Right ventricle myocardium (tissue), 1 donor: ENCODE measurements around a stretch of chr16.

DNA sequence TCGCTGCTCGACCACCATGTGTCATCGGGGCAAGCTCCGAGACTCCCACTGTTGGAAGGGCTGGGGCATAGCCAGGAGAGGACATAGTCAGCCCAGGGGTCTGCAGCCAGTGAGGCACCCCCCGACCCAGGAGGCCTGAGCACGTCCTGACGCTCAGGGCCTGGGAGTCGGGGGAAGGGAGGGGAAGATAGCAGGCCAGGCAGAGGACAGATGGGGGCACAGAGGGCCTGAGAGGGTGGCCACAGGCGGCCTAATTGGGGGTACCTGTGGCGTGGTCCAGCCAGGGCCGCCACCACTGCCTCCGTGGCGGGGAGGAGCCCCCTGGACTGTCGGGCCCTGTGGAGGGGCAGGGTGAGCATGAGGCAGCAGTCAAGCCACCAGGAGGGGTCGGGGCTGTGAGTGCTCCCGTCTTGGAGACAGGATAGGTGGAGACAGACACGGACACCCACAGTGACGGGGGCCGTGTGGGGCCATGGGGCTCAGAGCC lies 18.5 kb downstream of the CTU2 start:
- PRO-cap, 2 experiments, result no peak in any of the 2 experiments

DNA sequence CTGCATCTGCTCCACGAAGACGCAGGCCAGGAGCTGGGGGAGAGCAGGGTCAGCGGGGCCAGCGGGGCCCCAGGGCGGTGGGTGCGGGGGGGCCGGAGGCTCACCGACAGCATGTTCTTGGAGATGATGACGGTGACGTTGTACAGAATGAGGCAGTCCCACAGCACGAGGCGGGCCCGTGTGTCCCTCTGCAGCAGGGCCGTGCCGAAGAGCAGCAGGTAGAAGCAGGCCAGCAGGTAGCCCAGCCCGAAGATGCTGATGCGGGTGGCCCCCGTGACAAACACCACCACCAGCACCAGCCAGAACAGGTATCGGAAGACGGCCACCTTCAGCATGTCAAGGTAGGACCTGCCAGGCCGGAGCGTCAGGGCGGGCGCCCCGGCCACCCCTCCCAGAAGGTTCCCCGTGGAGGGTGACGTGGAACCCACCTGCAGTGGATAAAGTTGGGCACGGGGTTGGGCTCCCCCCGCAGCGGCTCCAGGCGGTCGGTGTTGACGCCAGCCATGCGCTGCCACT lies 20.4 kb downstream of the CTU2 start:
- PRO-cap, 2 experiments, result no peak in any of the 2 experiments

DNA sequence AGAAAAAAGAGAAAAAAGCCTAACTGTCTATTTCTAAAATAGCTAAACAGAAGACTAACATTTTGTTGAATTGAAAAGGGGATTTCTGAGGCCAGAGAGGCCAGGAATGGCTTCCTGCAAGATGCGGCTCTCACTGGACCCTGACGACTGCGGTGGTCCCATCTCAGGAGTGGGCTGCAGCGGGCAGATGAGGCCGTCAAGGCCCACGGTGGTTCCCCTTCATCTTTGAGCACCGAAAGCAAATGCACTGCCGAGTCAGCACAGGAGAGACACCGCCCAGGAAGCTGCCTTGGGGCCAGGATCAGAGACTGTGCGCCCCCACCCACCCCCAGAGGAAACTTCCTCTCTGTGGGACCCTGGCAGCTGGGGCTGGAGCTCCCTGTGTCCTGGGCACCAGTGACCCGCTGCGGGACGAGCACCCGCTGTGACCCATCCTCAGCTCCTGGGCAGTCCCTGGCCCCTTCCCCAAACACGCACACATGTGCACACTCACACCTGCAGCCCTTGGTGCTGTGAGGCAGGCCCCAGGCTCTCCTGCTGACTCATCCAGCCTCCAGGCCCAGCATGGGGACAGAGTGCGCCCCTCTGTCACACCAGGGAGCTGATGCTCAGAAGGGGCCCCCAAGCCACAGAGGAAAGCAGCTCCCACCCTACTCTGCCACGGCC lies 3.9 kb downstream of the PIEZO1 start:
- PRO-cap, 2 experiments, result no peak in any of the 2 experiments

DNA sequence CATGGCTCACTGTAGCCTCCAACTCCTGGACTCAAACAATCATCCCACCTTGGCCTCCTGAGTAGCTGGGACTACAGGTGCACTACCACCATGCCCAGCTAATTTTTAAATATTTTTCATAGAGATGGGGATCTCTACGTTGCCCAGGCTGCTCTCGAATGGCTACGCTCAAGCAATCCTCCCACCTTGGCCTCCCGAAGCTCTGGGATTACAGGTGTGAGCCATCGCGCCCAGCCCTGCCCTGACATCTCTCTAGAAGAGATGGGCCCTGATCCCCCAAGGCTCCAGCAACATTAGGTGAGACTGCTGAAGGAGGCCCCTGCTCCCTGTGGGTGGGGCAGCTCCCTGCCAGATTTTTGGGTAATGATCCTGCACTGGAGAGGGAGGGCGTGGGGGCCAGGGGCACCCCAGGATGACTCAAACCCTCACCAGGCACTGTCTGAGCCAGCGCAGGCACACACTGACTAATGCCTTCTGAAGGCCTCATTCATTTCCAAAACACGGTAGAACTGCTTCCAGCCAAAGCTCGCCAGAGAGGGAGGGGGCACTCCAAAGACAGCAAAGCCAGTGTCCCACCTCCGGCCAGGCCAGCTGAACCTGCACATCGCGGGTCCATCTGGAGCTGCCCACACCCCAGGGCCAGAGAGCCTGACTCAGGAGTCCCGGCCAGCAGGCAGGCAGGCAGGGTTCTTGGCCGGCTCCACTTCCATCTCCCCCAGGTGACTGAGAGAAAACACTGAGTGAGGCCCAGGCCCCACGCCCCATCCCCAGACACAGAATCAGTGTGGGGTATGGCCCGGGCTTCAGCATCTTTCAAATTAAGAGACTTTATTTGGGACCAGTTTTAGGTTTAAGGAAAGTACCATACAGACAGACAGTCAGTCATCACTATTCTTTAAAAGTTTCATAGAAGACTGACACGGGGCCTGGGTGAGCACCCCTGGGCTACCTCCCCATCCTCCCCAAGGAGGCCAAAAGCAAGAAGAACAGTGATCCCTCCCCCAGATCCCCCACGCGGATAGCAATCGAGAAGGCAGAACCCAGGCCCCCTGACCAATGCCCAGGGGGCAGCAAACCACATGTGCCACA lies 2.5 kb downstream of the PIEZO1 start:
- PRO-cap, 2 experiments, result no peak in any of the 2 experiments

GRCh38 chr16:88784033-88785049 lies 679 bp downstream of the PIEZO1 start:
- PRO-cap, 2 experiments, result peak in 2 of 2 experiments; most common plus-strand start chr16:88784343 (in 1); most common minus-strand start chr16:88784173 (in 1)

DNA sequence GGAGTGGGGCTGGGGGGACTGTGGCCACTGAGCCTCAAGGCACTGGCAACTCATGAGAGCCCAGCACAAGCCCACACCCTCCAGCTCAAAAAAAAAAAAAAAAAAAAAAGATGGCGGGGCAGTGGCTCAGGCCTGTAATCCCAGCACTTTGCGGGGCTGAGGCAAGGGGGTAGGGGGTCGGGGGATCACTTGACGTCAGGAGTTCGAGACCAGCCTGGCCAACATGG lies 920 bp upstream of the PIEZO1 start:
- PRO-cap, 2 experiments, result no peak in any of the 2 experiments

DNA sequence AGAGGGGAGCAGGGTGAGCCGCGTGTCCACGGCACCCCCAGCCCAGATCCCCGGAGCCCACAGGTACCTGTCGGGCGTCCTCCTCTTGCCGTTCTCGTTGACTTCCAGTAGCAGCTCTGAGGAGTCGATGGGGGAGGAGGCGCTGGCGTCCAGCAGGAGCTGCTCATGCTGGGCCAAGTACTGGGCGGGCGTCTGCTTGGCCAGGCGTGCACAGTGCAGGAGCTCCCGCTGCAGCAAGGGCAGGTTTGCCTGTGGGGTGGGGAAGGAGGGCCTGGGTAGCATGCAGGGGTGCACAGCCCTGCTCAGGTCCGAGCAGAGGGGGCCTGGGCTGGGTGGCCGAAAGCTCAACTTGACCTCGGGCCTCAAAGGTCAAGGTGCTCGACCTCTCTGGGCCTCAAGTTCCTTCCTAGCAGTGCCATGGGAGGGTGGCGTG lies 19.4 kb upstream of the PABPN1L start:
- PRO-cap, 2 experiments, result no peak in any of the 2 experiments

- PRO-cap, 2 experiments, result peak in 1 of 2 experiments; most common plus-strand start chr16:88936794 (in 1); most common minus-strand start chr16:88936691 (in 1)
These were observed 40.3 kb downstream of the CBFA2T3 start for GRCh38 chr16:88936482-88937429.

GRCh38 chr16:89065508-89065960 lies 28.1 kb upstream of the ACSF3 start:
- PRO-cap, 2 experiments, result no peak in any of the 2 experiments

- PRO-cap, 2 experiments, result no peak in any of the 2 experiments
These were observed 20.8 kb downstream of the ACSF3 start for GRCh38 chr16:89114313-89114945.

DNA sequence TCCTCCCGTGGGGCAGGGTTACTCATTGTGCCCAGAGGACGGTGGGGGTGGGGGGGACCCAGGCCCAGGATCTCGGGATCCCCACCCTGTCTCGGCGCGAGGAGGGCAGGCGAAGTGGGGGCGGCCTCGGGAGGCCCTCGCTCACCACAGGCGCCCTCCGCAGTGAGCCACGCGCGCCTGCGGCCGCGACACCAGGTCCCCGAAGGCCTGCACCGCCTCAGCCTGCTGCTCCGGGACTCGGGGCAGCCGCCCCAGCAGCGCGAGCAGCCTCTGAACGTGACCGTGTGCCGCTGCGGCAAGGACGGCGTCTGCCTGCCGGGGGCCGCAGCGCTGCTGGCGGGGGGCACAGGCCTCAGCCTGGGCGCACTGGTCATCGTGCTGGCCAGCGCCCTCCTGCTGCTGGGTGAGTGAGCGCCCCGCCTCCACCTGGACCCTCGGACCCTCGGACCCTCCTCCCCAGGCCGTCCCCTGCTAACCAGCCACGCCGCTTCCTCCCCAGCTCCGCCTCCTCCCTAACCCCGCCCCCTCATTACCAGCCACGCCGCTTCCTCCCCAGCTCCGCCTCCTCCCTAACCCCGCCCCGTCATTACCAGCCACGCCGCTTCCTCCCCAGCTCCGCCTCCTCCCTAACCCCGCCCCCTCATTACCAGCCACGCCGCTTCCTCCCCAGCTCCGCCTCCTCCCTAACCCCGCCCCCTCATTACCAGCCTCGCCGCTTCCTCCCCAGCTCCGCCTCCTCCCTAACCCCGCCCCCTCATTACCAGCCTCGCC lies 8.1 kb downstream of the SLC22A31 start:
- PRO-cap, 2 experiments, result no peak in any of the 2 experiments

DNA sequence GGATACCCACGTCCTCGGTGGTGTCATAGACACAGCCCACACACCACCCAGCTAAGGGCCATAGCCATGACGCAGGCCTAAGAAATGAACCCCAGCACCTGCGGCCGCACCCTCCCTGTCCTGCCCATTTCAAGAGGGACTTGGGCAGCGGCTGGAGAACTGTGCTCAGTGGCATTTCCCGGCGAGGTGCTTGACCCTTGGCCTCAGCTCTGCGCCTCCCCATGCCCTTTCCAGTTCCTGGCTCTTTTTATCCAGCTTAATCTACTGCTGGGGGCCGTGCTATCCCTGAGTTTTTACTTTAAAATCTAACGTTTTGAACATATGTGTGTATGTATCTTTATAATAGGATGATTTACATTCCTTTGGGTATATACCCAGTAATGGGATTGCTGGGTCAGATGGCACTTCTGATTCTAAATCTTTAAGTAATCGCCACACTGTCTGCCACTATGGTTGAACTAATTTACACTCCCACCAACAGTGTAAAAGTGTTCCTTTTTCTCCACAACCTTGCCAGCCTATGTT lies 27.4 kb downstream of the ZNF778 start:
- PRO-cap, 2 experiments, result no peak in any of the 2 experiments

GRCh38 chr16:89246519-89246735 lies 28.9 kb downstream of the ZNF778 start:
- PRO-cap, 2 experiments, result no peak in any of the 2 experiments

DNA sequence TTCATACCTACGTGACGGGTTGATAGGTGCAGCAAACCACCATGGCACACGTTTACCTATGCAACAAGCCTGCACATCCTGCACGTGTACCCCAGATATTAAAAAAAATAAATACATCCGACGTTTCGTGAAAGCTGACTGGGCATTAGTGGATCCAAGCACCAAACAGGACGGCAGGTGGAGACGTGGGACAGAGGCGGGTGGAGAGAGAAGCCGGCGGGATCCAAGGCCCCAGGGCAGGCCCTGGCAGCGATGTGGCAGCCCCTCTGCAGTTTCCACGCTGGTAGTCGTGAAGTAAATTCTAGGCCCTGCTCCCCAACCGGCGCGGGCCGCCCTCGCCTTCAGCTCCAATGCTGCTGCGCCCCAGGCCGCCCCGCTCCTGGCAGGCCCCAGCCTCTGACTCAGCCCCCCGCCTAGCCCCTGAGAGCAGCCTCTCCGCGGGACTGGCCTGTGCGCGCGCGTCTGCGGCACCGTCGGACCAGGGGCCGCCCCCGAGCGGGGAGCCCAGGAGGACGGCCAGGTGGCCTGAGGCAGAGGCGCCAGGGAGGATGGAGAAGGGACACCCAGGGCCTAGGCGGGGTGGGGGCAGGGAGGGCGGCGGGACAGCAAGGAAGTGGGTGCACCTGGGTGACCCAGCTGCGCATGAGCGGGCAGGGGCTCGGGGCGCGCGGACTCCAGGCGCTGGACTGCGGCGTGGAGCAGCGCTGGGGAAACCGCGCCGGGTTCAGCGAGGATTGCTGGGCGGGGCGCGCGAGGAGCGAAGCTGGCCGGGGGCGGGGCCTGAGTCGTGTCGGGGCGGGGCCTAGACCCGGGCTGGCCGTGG lies 29.4 kb downstream of the ZNF778 start:
- PRO-cap, 2 experiments, result peak in 2 of 2 experiments; most common minus-strand start position 688 of the sequence (in 1)

GRCh38 chr16:89281715-89282269 lies 64.3 kb downstream of the ZNF778 start:
- PRO-cap, 2 experiments, result no peak in any of the 2 experiments

DNA sequence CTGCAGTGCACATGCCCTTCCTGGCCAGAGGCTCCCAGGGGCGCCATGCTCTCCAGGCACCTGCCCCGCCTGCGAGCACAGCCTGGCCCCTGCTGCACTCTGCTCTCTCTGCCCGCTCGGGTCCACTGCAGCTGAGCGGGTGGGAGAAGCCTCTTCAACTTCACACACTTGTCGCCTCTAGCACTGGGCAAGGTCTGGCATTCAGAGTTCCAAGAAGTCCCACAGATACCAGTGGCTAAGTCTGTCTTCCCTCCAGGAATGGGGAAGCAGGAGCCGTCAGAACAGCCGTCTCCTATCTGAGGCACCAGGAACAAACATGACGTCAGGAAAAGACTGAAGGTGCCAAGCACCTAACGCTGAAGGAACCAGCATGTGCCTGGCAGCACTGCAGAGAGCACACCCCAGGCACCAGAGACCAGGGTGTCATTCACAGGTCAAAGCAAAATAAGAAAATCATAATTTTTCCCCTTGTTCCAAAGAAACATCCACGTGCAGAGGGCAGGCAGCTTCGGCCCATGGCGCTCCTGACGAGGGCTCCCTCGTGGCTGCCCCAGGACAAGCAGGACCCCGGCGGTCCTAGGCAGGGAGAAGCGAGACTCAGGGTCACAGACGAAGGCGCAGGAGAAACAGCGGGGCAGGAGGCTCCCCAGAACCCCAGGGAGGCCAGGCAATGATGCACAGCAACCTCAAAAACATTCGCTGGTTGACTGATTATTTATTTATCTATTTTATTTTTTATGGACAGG lies 83.1 kb downstream of the ZNF778 start:
- PRO-cap, 2 experiments, result peak in 2 of 2 experiments; most common plus-strand start position 368 of the sequence (in 1); most common minus-strand start position 127 of the sequence (in 2)

GRCh38 chr16:89309707-89310795 lies 92.5 kb downstream of the ZNF778 start:
- PRO-cap, 2 experiments, result no peak in any of the 2 experiments

- PRO-cap, 2 experiments, result no peak in any of the 2 experiments
These were observed 133.4 kb downstream of the ZNF778 start for GRCh38 chr16:89350670-89351459.

- PRO-cap, 2 experiments, result no peak in any of the 2 experiments
These were observed 130.8 kb downstream of the ANKRD11 start for GRCh38 chr16:89359180-89360247.

GRCh38 chr16:89378592-89379397 lies 111.6 kb downstream of the ANKRD11 start:
- PRO-cap, 2 experiments, result no peak in any of the 2 experiments